Fallopian tube (tissue), 1 donor: ENCODE results near the genes ANKRD7 and PTPRZ1.

DNA sequence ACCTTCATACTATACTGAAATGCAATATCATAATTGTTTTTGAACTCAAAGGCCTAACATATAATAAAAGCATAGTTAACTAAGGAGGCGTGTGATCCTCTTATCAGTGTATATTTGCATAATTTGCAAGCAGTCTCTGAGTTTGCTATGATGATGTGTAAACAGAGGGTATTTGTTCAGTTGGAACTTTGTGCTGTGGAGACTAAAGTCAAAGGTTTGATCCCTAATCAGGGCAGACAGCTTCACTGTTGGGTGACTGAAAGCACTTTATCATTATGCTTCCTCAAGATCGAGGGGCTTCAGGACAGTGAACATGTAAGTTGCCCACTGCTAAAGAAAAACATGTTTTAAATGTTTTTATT, 51.6 kb upstream of the CAPZA2 start:
- PRO-cap, result no peak

GRCh38 chr7:116971913-116972319, 18.6 kb downstream of the ST7 start:
- PRO-cap, result no peak

- PRO-cap, result no peak
These were observed 52.3 kb downstream of the CFTR start for GRCh38 chr7:117532088-117532476.

DNA sequence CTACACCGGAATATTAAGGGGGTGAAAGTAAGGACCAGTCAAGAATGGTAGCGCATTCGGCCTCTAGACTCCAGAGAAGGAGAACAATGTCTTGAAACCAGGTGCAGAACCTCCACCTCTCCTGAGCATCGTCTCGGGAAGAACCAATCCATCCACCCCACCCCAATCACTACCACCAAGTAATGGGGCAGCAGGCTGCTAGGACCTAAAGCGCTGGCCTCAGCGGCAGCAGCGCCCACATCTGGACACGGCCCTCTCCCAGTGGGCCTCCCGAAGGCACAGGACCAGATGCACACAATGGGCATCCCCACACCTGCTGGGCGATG, 740 bp downstream of the CTTNBP2 start:
- PRO-cap, result no peak

DNA sequence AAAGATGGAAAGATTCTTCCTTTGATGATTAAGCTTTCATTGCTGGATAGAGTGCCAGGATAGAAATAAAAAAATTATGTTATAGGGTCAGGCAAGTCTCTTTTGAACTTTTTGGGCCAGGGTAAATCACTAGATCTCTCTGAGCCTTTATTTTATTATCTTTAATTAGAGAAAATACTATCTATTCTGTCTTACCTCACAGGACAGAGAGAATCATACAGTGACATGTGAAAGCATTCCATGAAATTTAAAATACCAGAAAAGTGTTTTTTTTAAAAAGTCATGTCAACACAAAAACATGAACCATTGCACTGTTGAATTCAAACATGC, 126.5 kb upstream of the CTTNBP2 start:
- PRO-cap, result no peak

DNA sequence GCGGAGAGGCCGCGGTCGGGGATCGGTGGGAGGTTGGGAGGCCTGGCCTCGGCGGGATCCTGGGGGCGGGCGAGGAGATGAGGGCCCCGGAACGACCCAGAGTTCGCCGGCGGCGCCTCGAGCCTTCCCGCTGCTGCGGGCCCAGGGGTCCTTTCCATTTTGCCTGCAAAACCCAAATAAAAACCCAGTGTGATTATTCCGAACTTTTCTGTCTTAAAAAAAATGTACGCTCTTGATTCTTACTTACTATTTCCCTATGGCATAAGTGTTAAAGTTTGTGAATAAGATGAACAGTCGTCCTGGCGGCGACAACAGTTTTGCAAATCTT, 294 bp downstream of the LSM8 start:
- PRO-cap, result no peak

DNA sequence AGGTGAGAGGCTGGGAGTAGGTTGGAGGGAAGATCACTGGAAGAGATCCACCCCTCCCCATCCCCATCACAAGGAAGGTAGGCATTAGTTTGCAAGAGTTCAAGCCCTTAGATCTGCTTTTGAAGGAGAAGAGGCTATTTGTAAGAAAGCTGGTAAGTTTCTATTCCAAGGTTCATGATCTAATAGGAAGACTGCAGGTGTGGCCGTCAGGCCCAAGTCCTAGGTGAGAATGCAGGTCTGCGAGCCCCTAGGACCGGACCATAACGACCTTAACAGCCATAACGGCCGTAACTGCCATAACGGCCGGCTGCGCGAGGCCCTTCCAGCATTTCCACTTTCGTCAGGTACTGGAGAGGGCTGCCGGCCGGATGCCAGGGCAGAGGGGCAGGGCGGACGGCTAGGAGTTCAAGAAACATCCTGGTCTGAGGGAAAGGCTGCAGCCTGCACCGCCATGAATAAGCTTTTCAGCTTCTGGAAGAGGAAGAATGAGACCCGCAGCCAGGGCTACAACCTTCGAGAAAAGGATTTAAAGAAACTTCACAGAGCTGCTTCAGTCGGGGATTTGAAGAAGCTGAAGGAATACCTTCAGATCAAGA, at the start of gene ANKRD7:
Gene ANKRD7 (plus strand): TSS at position 325 of the 596 bp plus-strand sequence.
- PRO-cap, result no peak

DNA sequence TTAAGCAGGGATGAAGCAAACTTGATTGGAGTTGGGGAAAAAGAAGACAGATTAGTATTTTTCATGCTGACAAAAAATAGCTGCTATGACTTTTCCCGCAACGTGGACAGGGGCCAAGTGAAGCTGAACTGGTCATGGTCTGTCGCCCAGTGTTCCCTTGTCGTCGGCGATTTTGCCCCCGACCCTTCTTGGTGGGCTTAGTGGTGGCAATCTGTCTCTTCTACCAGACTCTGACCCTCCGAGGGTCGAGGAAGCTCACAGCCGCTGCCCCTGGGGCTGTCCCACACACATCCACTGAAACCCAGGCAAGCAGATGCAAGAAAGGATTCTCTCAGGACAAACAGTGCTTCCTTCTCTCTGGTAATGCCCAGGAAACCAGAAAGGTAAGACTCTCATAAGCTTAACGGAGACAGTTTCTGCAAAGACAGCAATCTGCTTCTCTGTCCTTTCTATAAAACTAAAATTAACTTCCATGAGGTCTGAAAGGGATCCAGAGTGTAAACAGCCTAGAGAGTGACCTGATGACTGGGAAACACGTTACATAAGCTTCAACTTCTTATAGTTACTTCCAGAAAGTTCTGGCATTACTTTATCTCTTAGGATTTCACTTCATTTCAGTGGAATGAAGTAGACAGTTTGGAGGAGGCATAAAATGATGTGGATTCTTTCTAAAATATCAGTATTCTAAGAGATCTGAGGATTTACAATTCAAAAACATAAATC, 1.1 kb downstream of the CPED1 start:
- PRO-cap, result bidirectional peak, plus-strand start outside the sequence, minus-strand start at position 365 of the sequence

DNA sequence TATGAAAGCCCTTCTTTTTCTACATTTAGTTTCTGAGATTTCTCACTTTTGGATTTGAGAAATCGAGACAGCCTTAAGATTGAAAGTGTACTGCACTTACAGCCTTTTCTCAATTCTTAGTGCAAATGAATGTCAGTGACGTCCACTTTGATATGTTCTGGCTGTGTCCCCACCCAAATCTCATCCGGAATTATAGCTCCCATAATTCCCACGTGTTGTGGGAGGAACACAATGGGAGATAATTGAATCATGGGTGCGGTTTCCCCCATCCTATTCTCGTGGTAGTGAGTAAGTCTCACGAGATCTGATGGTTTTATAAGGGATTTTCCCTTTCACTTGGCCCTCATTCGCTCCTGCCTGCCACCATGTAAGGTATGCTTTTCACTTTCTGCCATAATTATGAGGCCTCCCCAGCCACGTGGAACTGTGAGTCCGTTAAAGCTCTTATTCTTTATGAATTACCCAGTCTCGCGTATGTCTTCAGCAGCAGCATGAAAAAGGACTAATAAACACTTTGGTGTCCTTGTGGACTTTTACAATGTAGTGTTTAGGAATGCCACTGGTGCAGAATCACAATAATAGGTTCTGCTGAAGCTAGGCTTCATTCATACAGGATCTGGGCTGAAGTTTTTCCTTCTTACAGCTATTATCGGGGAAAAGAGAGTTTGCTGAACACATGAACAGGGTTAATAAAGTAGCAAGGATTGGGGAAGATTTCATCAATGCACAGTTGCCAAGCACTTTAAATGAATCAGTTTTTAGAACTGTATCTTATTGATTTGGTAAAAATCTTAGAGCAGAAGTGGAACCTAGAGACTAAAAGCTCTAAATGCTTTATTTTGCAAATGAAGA, 74.2 kb downstream of the CPED1 start:
- PRO-cap, result no peak

DNA sequence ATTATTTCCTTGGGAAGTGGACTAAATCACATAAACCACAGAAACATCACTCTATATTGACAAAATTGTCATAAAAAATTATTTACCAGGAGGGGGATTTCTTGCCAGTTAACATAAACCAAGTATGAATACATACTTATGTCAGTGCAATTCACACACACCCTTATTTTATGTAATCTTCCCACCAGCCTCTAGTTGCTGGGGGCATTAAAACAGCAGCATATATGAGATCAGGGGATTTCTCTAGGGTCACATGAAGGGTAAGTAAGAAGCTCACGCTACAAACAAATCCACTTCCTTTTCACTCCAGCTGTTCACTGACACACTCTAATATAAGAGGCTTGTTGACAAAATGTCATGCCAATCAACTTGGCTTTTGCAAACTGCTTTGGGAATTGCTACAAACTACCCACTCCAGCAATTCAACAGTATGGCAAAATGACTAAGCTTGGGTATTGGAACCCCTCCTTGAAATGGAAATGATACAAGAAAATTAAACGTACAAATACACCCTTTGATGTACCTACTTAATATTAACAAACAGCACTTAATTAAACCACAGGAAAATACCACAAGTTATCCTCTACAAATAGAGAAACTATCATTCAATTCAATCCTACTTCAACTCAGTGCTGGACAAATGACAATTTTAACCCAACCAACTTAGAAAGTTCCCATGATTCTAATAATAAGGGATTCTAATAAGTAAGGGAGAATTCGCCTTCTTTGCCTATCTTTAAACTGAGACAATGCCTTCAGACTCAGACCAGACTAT, 10.2 kb downstream of the FAM3C start:
- PRO-cap, result no peak

GRCh38 chr7:121714537-121714894, 158.4 kb upstream of the PTPRZ1 start:
- PRO-cap, result no peak

- PRO-cap, result no peak
These were observed at the start of gene PTPRZ1 for GRCh38 chr7:121872607-121873335. Gene PTPRZ1 (plus strand): TSS chr7:121873161.

- PRO-cap, result no peak
These were observed 1.2 kb upstream of the FEZF1 start for GRCh38 chr7:122305325-122306517.

GRCh38 chr7:123407854-123408186, 126.6 kb downstream of the IQUB start:
- PRO-cap, result no peak

GRCh38 chr7:123594669-123595165, 6.9 kb upstream of the ASB15 start:
- PRO-cap, result no peak

- PRO-cap, result no peak
These were observed 764 bp downstream of the LMOD2 start for GRCh38 chr7:123656479-123656780.

DNA sequence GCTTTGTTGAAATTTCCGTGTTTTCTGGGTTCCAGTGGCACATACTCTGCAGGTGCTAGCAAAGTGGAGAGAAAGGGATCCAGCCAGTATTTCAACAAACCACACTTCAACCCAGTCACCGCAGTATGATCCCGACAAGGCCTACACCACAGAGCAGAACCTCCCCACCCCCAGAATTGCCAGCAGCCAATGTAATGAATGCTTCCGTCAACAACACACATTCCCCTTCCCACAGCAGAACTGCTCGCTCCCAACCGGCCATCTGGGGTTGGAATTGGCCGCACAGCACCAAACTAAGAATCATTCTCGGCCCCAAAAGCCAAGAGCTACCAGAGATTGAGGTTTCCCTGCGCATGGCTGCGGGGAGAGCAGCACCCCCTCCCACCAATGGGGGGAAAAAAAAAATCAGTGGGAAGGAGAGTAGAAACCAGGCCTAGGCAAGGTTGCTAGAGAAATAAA, 1.2 kb downstream of the WASL start:
- PRO-cap, result bidirectional peak, plus-strand start at position 220 of the sequence, minus-strand start at position 127 of the sequence

DNA sequence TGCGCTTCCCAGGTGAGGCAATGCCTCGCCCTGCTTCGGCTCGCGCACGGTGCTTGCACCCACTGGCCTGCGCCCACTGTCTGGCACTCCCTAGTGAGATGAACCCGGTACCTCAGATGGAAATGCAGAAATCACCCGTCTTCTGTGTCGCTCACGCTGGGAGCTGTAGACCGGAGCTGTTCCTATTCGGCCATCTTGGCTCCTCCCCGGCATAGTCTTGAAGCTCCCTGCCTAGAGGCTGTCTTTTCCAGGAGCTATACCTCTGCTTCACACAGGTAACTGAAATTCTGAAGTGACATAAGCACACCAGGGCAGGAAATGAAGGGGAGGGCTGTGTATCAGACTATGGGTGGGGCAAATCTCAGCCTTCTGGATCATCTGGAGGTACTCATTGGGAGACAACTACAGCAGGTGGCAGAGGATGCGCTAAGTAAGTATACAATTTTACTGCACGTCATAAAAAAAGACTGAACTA, 252.2 kb upstream of the POT1 start:
- PRO-cap, result no peak

GRCh38 chr7:127380023-127380573, 12.4 kb downstream of the ZNF800 start:
- PRO-cap, result no peak

DNA sequence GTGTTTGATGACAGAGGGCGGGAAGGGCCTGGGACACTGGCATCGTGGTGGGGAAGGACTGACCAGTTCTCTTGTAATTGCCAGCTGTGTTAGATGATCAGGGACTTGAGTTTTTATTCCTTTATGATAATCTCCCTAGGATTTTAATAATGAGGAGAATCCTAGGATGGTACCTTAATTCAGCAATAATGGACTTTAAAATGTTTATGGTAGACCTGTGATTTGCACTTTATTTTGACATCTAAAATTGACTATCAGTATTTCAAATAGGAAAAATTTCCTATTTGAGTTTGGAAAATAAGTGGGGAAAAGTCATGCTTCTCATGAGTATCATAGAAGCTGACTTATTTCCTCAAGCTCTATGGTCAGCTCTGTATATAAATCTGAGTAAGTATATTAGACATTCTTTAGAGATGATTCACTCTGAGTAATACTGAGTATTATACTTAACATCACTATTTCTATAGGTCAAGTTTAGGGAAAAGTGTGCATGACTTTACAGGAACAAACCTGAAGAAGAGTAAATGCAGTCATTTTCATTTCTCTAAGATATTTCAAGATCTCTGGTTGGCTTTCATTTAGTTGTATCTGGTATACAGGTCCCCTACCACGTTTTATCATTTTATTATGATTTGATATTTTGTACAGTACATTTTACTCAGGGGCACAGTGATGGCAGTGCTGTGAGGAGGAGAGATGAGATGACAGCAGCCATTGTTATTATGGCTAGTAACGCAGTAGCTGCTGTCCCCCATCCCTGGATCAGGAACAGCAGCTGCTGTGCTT, 15.0 kb downstream of the SND1 start:
- PRO-cap, result no peak